HCT116 (cell line): ENCODE measurements around a stretch of chr2.

DNA sequence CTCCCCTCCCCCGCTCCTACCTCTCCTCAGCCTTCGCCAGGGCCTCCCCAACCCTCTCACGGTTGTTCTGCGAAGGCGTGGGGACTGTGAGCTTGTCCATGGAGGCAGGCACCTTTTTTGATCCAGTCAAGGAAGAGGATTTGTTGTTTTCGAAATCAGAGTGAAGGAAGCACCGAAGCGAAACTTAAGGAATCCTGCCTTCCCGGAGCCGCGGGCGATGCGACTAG lies 557 bp downstream of the BMPR2 start:
- RRBS, result no CpG with 5 or more reads among the region's 13 CpGs

DNA sequence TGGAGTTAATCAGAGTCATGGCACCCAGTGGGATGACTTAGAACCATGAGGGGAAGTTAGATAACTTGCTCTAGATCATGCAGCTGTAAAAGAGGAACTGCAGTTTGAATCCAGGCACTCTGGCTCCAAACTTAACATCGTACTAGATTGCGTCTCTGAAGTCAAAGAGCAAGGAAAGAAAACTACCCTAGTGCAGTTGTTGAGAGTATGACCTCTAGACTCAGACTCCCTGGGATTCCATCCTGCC lies 26.3 kb upstream of the FAM117B start:
- RRBS, result no CpG with 5 or more reads among the region's 2 CpGs

GRCh38 chr2:202642604-202643554 lies 8.1 kb downstream of the FAM117B start:
- RRBS, result no CpG with 5 or more reads among the region's 6 CpGs

GRCh38 chr2:203070506-203070778 lies 55.8 kb downstream of the NBEAL1 start:
- RRBS, result no CpG with 5 or more reads among the region's 2 CpGs

DNA sequence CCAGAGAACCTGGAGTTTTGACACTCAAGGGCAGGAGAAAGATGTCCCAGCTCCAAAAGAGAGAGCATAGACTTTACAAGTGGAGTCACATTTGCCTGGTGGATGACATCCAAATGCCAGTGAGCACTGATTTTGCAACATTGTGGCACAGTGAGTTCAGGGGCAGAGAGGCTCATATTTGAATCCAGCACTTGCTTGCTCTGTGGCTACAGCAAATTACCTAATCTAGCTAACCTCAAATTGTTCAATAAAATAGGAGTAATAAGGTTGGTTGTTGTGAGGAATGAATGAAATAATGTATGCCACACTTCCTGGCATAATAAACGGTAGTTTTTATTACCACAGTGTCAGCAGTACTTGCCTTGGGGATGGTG lies 69.5 kb upstream of the CD28 start:
- RRBS, result no CpG with 5 or more reads among the region's 1 CpG

GRCh38 chr2:203656425-203657126 lies 49.9 kb upstream of the CD28 start:
- RRBS, result no CpG with 5 or more reads among the region's 5 CpGs

GRCh38 chr2:203717758-203718599 lies 11.5 kb downstream of the CD28 start:
- RRBS, result no CpG with 5 or more reads among the region's 4 CpGs

GRCh38 chr2:203860917-203861576 lies 6.5 kb upstream of the CTLA4 start:
- RRBS, result no CpG with 5 or more reads among the region's 4 CpGs

DNA sequence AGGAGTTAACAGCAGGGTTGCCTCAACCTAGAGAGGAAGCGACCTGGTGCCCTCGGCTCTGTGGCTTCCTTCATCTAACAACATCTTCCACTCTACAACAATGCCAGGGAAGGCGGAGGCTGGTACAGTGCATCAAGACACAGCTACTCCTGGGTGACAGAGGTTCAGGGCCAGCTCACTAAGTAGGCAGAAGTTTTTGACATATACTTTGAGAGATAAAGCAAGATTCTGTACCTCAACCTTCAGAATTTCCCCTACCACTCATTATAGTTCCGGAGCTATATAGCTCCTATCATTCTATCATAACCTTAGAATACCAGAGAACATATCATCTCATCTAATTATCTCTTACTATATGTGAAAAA lies 2.3 kb downstream of the CTLA4 start:
- RRBS, result no CpG with 5 or more reads among the region's 4 CpGs

DNA sequence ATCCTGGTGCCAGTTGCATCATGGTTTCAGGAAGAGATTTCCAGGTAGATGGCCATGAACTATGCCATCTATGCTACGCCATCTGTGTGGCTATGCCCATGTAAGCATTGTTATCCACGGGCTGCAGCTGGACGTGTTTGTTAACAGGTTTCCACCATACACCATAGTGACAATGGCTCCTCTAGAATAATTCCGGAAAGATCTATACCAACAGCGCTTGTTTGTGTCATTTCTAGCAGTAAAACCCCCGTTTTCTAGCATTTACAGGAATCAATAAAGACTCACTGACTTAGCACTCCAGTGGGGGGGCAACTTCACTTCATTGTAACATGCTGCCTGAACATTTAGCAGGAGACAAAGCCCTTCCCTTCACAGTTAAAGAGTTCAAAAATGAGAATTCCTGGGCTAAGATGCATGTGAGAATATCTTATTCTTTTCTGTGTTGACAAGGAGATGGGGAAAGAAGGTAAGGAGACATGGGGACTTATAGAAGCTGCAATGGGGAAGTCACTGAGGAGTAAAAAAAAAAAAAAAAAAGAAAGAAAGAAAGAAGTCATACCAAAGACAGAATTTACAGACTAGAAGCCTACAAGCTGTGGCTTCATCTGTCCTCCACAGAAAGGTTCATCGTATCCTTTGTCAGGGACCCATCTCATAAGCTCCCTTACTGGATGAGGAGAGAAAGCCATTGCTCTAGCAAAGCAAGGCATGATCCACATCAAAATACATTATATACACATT lies 107.8 kb upstream of the NRP2 start:
- RRBS, result no CpG with 5 or more reads among the region's 7 CpGs

DNA sequence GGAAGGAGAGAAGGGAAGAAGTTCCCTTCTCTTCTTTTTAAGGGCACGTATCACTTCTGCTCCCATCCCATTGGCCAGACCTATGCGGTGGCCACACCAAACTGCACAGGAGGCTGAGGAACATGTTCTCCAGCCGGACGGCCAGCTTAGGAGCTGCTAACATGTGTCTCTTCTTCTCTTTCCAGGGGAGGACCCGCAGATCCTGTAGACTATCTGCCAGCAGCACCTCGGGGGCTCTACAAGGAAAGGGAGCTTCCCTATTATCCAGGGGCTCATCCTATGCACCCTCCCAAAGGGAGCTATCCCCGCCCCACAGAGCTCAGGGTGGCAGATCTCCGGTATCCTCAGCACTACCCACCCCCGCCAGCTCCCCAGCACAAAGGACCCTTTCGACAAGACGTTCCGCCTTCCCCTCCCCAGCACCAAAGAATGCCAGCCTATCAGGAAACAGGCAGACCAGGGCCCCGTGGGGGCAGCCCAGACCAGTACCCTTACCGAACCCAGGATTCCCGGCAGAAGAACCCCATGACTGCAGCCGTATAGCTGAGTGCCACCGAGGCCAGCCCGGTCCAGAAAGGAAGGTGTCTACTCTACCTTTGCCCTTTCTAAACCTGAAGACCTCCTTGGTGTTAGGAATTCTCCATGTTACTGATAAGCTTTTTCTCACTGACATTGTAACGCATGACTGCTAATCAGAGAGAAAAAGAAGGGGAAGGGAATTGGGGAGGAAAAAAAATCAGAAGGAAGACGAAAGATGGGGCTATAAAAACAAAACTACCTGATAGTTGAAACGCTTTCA lies 66.8 kb upstream of the NRP2 start:
- RRBS, result 73% methylated on average over 4 of the region's 21 CpGs

DNA sequence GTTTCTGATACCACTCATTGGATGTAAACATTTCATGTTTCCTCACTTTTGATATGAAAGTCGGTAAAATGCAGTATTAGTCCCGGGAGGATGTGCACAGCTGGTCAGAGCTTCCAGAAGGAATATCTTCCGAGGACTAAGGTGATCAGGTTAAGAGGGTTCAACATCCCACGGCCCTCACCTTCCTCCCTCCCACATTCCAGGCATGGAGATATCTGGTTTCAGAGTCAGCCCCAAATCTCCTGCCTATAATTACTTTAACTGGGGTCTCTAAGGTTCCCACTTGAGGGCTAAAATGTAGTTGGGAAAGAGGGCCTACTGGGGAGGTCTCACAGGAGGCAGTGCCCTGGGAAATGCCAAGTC lies 65.9 kb upstream of the NRP2 start:
- RRBS, result no CpG with 5 or more reads among the region's 4 CpGs

GRCh38 chr2:205660715-205661250 lies 21.5 kb upstream of the NRP2 start:
- RRBS, result no CpG with 5 or more reads among the region's 7 CpGs

GRCh38 chr2:205685254-205686110 lies 3.2 kb downstream of the NRP2 start:
- RRBS, result 12% methylated on average over 3 of the region's 79 CpGs

GRCh38 chr2:205706640-205707579 lies 24.6 kb downstream of the NRP2 start:
- RRBS, result no CpG with 5 or more reads among the region's 11 CpGs

- RRBS, result no CpG with 5 or more reads among the region's 16 CpGs
Measured at GRCh38 chr2:205733479-205734083, 51.3 kb downstream of the NRP2 start.

DNA sequence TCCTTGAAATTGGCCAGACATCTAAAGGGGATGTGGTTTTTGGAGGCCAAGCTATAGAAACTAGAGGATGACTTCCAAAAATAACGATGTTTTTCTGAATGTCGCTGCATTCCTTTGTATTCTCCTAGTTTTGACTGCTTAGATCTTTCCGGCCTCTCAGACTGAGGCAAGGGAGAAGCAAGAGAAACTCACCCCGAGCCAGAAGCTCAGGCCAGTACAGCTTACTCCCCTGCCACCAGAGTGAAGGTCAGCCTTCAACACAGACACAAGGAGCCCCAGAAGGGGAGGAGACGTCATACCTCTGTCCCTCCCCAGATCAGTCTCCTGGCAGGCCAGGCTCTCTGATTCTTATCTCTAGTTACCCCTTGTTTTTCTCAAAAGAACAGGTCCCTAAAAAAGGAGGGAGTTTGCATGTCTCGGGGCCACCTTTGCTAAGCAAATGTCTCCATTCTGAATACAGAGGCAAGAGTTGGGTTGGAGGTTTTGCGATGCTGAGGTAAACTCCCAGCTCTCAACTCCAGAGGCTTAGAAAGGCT lies 62.0 kb downstream of the NRP2 start:
- RRBS, result no CpG with 5 or more reads among the region's 7 CpGs

DNA sequence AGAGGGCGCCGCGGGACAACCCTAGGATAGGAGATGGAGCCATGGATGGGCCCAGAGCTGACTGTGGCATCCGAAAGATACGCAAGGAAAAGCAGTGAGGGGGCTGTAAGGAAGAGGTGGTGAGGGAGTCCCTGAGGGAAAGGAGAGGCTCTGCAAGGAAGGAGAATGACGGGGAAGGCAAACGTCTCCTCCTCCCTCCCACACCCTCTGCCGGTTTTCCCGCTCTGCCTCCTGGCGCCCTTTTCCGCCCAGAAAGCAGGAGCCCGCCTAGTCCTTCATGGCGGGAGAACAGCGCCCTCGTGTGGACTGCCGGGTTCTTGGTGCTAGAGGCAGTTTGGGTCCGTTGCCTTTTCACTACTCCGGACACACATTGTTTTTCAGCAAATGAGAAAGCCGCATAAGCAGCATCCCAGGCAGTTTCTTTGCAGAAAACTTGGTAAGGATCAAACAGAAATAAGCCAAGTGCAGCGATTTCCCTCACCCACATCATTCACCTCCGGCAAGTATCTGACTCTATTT lies 200.4 kb downstream of the INO80D start:
- RRBS, result 5% methylated on average over 8 of the region's 21 CpGs

- RRBS, result no CpG with 5 or more reads among the region's 5 CpGs
Measured at GRCh38 chr2:206073556-206074211, 12.3 kb downstream of the INO80D start.

DNA sequence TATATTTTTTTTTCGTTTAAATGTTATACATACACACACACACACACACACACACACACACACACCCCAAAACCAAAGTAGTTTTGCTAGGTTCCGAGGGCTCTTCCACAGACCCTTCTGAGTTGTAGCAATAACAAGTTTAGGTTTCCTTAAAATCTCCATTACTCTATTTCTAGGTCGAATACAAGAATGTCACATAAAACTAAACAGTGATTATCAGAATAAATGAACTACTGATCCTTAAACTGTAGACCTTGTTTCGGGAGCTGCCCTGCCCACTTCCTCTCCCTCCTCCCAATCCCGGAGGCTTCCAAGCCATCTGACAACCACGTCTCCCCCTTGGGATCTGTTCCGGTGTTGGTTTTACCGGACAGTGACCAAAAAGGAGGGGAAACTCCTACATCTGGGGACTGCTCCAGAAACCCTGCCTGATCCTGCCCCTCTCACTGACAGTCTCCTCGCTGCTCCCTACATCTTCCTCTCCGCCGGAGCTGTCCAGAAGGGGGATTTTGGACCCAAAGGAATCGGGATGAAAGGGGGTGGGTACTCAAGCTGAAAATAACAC lies 1.7 kb downstream of the INO80D start:
- RRBS, result 4% methylated on average over 3 of the region's 12 CpGs